LHCN-M2 (cell line): Measurements from ENCODE around the gene UPF3A.

DNA sequence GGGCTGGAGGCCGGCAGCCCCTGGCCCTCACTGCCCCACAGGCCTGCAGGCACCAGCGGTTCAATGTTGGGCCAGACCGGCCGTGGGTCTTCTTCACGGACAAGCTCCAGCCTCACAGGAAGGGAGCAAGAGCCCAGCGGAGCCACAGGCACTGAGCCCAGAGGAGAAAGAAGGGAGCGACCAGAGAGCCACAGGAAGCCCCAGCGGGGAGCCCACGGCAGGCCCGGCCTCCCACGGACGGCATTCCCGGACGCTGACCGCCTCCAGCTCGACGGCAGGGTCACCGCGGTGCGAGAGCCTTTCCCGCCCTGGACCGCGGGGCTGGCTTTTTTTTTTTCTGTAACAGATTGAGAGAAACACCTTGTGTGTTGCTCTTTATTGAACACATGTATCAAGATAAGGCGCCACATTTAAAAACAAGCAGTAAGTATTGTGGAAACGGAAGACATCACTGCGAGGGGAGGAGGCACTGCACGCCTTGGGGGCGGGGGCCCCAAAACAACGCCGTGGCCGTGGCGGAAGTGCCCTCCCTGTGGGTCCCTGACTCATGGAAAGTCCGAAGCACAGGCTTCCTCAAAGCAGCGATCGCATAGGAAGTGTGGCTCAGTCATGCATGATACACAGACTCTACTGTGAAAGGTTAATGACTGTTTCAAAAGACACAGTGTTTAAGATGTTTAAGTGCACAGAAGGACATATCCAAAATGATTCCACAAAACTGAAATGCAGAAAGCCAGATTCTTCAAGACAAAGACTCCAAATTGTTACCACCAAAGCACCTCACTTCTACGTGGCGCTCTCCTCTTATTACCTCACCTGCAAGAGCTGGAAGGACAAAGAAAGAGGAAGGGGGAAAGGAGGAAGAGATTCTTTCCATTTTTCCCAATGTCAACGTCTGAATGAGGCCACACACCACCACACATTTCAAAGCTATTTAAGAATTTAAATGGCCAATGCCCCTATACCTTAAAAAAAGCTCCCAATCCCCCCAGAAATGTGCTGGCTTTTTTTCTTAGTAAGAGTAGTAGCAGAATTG lies 3.5 kb downstream of the RASA3 start:
- RAMPAGE, long total RNA: no peak

DNA sequence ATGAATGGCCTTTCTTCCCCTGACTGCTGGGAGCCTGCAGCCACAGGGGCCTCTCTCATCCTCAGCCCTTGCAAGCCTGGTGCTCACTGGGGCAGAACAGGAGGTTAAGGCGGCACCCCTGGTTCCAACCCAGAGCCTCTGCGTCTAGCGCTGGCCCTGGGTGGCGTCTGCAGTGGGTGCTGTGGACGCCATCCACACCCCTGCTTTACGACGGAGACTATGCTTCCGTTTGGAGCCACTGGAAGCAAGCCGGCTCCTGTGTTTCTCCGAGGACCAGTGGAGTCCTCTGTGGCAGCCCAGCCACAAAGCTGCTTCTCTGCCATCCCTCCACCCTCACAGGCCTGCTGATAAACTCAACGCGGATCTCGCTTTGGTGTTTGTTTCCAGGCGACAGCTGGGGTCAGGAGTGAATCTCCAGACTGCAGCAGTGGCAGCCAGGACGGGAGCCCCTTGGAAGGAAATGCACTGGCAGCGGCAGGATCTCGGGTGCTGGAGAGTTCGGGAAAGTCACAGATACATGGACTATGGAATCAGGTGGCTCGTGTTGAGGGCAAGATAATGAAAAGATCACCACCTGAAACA lies 2.1 kb upstream of the RASA3 start:
- RAMPAGE, long total RNA: no peak

GRCh38 chr13:114281096-114281710 lies at the start of gene UPF3A:
Gene UPF3A (plus strand): TSS chr13:114281601.
- RAMPAGE, long total RNA: start-site peak on the plus strand at chr13:114281574-114281674, 20 reads

DNA sequence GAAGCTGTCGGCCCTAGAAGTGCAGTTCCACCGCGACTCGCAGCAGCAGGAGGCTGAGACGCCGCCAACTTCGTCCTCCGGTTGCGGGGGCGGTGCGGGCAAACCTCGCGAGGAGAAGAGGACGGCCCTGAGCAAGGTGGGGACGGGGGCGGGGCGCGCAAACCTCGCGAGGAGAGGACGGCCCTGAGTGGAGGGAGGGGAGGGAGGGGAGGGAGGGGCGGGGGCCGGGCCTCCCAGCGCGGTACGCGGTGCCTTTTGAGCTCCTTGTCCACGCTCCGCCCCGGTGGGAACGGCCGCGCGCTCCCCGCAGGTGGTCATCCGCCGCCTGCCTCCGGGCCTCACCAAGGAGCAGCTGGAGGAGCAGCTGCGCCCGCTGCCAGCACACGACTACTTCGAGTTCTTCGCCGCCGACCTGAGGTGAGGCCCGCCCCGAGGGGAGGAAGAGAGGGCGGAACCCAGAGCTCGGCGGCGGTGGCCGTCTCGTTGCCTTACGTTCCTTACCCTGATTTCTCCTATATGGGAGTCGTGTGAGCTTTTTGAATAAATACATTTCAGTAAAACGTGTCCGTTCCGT lies 397 bp downstream of the UPF3A start:
- RAMPAGE, long total RNA: start-site peak on the plus strand centred at position 309 of the sequence, 94 bp wide, 52 reads

GRCh38 chr13:114296278-114296973 lies 15.0 kb downstream of the UPF3A start:
- RAMPAGE, long total RNA: no peak

DNA sequence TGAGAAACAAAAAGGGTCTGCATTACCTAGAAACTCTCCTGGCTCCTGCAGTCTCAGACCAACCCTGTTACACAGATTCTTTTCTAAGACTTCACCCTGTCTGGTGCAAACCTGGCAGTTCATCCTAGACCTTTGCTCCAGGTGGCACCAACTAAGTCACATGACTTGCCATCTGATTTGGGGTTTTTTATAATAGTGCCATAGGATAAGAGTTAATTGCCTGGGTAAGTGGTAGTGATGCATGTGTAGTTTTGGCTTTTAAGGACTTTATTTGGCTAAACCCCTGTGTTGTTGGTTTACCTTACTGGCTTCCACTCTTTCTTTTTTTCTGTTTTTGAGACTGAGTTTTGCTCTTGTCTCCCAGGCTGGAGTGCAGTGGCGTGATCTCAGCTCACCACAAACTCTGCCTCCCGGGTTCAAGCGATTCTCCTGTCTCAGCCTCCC lies 14.4 kb downstream of the CHAMP1 start:
- RAMPAGE, long total RNA: no peak